Metastatic Liver Carcinoma in the Lung (tissue), 2 donors: ENCODE measurements around the genes MAGOHB and PRH1.

- PRO-cap, 2 experiments, result peak in 2 of 2 experiments; most common plus-strand start chr12:10613686 (in 2); most common minus-strand start chr12:10613560 (in 1)
These were observed at the start of gene MAGOHB for GRCh38 chr12:10612579-10613798. Gene MAGOHB (minus strand): TSS chr12:10613609.

DNA sequence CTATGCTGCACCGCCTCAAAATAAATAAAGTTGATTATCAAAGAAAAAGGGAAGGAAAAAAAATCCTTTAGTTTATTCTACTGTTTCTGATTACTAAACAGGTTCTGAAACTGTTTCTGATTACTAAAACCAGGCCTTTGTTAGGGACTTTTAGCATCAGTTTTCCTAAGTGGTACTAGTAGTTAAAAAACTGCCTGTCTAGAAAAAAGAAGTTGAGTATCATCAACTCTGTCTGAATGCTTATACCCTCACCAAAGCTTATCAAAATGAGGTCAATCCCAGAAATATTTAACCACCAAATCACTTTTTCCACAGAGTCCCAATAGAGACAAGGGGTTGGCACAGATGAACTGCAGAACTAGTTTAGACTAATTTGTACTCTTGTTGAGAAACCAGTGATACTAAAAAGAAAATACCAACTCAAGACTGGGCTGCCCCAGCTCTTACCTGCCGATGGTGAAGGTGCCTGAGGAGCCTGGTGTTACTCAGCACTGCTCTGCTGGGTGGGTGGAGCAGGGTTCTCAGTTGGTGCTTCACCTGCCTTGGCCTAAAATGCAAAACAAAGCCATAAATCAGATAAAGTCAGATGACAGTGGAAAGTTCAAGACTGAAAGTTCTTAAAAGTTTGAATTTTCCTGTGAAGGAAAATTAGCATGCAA lies 22.2 kb downstream of the YBX3 start:
- PRO-cap, 2 experiments, result no peak in any of the 2 experiments

DNA sequence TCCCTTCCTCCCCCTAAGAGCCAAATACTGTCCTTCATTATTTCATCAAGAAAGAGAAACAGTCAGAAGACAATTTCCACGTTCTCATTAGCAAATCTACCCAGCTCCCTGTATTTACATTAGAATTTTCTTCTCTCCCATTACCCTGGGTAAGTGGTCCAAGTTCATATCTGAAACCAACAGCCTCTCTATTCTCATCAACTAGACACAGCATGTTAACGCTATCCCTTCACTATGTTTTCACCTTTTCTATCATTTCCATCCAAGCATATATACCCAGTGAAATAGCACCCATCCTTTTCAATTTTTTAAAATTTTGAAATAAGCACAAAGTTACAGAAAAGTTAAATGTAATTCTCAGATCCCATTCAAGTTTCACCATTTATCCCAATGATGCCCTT lies 18.5 kb downstream of the YBX3 start:
- PRO-cap, 2 experiments, result no peak in any of the 2 experiments

- PRO-cap, 2 experiments, result no peak in any of the 2 experiments
These were observed at the start of gene PRH1 for GRCh38 chr12:10884130-10884397. Gene PRH1 (minus strand): TSS chr12:10884255.

DNA sequence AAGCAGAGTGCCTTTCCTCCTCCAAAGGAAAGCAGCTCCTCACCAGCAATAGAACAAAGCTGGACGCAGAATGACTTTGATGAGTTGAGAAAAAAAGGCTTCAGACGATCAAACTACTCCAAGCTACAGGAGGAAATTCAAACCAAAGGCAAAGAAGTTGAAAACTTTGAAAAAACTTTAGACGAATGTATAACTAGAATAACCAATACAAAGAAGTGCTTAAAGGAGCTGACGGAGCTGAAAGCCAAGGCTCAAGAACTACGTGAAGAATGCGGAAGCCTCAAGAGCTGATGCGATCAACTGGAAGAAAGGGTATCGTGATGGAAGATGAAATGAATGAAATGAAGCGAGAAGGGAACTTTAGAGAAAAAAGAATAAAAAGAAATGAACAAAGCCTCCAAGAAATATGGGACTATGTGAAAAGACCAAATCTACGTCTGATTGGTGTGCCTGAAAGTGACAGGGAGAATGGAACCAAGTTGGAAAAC lies 18.9 kb downstream of the PRB4 start:
- PRO-cap, 2 experiments, result no peak in any of the 2 experiments

DNA sequence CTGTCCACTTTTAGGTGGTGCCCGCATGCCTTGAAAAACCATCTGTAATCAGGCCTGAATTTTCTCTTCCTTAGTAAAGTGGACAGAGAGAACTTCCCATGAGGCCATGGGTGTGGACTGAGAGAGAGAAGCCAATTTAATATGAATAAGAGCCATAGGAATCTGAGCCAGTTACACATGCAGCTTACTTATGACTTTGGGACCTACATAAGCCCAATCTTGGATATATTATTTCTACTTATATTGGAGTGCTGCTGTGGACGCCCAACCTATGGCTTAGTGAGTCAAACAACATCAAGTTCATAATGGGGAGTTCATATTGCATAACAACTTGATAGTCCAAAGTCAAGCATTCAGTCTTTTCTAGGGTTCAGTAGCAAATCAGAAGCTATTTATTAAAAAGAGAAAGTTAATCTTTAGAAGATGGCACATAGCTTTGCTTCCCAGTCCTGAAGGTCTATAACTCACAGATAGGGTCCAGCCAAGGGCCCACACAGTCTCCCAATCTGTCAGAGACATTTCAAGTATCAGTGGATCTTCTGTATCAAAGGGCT lies 11.0 kb upstream of the ETV6 start:
- PRO-cap, 2 experiments, result no peak in any of the 2 experiments

- PRO-cap, 2 experiments, result peak in 1 of 2 experiments; most common plus-strand start chr12:11651339 (in 1)
These were observed 1.5 kb downstream of the ETV6 start for GRCh38 chr12:11650794-11651600.

DNA sequence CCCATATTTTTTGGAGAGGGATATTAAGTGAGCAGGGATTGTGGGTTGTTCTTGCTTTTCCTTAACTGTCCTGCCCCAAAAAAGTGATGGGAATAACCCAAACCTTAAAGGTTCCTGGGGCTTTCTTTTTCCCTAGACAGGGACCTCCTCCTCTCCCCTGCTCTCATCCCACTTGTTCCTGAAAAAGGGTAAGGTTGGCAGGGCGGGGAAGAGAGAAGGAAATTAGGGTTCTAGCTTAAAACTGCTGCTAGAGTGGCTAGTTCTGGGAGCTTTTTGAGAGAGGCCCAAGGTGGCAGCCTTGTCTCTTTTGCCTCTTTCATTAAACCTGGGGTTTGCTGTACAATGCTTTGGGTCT lies 21.4 kb downstream of the ETV6 start:
- PRO-cap, 2 experiments, result no peak in any of the 2 experiments

DNA sequence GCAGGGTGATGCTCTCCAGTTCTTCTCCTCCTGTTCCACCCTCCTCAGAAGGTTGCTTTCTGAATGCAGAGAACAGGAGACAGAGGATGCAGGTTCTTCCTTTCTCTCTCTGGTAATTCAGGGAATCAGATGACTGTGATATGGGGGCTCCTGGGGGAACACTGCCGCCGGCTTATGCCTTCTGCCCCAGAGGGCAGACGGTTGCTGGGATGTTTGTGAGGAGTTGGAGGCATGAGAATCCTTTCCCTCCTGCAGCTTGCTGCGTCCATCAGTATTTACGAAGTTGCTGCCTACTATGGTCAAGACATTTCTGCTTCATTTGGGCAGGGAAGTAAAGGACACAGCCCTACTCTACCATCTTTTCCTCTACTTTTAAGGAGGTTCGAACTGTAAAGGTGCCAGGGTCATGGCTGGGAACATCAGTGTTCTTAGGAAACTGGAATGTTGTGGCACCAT lies 104.1 kb downstream of the ETV6 start:
- PRO-cap, 2 experiments, result no peak in any of the 2 experiments

GRCh38 chr12:11756376-11757552 lies 107.3 kb downstream of the ETV6 start:
- PRO-cap, 2 experiments, result no peak in any of the 2 experiments

DNA sequence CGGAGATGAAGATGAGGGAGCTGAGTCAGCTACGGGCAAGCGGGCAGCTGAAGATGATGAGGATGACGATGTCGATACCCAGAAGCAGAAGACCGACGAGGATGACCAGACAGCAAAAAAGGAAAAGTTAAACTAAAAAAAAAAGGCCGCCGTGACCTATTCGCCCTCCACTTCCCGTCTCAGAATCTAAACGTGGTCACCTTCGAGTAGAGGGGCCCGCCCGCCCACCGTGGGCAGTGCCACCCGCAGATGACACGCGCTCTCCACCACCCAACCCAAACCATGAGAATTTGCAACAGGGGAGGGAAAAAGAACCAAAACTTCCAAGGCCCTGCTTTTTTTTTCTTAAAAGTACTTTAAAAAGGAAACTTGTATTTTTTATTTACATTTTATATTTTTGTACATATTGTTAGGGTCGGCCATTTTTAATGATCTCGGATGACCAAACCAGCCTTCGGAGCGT lies 40.7 kb downstream of the BCL2L14 start:
- PRO-cap, 2 experiments, result no peak in any of the 2 experiments

- PRO-cap, 2 experiments, result no peak in any of the 2 experiments
These were observed 877 bp downstream of the LRP6 start for GRCh38 chr12:12265993-12266341.

- PRO-cap, 2 experiments, result peak in 2 of 2 experiments; most common minus-strand start chr12:12475061 (in 2)
These were observed 88.0 kb downstream of the DUSP16 start for GRCh38 chr12:12474326-12475449.

DNA sequence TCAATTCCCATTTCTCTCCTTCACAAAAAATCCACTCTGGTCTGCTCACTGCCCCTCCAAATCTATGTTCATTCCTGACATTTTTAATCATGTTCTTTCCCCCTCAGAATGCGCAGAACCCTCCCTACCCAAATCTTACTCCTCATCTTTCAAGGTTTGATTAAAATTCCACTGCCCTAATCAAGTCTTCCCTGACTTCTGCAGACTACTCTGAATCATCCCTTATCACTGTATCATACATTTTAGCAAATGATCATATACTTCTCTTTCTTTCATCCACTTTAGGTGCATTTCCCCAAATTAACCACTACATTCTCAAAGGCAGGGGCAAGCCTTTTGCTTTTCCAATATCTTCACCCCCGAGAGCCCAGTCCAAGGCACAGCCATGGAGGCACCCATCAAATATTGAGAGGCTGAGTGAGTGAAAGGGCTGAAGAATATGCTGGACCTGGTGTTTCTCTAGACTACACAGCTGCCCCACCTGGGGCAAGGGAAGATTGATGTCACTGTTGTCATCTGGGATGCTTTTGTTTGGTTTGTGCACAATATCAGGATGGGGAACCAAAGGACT lies 51.2 kb downstream of the DUSP16 start:
- PRO-cap, 2 experiments, result no peak in any of the 2 experiments

GRCh38 chr12:12557681-12558315 lies 4.9 kb downstream of the DUSP16 start:
- PRO-cap, 2 experiments, result no peak in any of the 2 experiments

DNA sequence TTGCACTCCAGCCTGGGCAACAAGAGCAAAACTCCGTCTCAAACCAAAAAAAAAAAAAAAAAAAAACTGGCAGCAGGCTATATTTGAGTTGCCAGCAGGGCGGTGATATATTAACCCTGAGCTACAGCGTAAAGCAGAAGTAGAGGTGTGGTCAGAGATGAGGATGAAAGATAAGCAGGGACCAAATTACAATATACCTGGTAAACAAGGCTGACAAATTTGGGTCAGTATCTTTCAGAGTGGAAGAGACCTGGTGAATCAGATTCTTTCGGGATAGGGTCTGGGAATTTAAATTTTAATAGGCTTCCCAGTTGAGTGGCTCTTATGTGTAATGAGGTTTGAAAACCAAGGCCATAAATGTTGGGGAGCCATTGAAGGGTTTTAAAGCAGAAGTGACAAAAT lies 9.8 kb downstream of the CREBL2 start:
- PRO-cap, 2 experiments, result no peak in any of the 2 experiments

- PRO-cap, 2 experiments, result no peak in any of the 2 experiments
These were observed 931 bp upstream of the CDKN1B start for GRCh38 chr12:12716250-12716623.

DNA sequence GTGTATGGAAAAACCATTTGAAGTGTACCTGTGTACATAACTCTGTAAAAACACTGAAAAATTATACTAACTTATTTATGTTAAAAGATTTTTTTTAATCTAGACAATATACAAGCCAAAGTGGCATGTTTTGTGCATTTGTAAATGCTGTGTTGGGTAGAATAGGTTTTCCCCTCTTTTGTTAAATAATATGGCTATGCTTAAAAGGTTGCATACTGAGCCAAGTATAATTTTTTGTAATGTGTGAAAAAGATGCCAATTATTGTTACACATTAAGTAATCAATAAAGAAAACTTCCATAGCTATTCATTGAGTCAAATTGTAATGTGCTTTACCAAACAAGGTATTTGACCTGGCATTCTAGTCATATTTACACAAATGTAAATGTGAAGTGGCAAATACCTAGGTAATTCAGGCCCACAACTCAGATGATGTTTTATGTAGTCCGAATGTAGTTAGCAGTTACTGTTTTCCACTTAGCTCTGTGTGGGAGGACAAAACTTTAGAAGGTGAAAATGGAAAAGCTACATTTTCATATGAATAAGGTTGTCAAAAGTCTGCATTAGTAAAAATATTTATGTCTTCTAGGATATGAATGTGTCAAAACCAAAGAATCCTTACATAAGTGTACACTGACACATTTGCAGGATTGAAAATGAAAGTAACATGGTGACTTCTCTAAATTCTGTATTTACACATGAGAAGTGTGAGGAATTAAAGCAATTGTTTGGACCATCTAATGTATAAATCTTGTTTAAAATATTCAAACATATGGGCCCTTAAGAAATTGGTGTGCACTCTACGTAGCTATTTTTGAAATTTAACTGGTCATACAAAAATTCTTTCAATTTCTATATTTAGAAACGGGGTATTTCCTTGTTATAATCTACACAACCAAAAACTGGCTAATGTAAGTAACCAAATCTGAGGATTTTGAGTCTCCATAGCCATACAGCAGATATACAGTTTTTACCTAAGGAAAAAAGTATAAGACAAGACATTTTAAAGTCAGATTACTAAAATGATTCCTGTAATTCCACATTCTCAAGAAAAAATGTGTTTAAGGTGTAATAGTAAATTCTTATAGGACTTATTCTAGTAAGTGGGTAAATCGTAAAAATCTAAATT lies 5.3 kb downstream of the CDKN1B start:
- PRO-cap, 2 experiments, result no peak in any of the 2 experiments

DNA sequence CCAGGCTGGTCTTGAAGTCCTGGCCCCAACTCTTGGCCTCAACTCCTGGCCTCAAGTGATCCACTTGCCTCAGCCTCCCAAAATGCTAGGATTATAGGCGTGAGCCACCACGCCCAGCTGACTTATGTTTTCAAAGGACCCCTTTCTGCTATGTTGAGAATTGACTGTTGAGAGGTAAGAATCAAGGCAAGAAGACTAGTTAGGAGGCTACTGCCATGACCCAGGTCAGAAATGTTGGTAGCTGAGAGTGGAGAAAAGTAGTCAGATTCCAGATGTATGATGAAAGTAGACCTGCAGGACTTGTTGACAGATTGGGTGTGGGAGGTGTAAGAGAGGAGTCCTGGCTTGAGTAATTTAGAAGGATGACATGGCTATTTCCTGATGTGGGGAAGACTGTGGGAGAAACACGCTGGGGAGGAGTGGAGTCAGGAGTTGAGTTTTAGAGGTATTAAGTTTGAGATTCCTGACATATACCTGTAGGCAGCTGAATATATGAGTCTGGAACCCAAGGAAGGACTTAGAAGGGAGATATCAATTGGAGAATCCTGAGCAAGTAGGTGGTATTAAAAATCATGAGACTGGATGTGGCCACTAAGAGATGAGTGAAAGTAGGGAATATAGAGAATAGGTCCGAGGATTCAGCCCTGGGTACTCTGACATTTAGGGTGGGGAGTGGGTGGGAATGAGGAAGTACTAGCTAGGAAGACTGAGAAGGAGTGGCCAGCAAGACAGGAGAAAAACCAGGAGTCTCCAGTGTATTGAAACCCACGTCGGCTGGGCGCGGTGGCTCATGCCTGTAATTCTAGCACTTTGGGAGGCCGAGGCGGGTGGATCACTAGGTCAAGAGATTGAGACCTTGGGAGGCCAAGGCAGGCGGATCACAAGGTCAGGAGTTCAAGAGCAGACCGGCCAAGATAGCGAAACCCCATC lies 12.6 kb upstream of the DDX47 start:
- PRO-cap, 2 experiments, result no peak in any of the 2 experiments

DNA sequence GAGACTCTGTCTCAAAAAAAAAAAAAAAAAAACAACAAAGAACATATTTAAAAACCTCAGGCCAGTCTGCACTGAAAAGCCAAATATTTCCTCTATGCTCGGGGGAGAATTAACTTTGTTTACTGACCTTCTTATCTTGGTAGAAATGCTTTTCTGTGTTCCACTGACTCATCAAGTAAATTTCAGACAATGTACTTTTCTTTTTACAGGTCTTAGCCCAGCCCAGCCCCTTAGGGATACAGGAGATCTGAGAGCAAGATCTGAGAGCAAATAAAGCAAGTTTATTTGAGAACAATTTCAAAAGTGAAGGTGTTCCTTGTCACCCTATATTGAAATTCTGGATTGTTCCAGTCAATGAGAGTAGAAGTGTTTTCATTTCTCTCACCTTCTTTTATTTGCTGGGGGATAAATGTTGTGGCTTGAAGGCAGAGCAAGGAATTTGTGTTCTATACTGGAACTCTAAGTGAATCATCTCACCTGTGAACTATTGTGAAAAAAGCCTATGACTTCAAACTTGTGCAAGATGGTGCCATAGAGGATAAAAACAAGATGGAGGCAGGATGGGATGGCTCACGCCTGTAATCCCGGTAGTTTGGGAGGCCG lies 7.9 kb upstream of the GPRC5A start:
- PRO-cap, 2 experiments, result no peak in any of the 2 experiments